Endodermal cell (in vitro differentiated cells): ENCODE measurements around a stretch of chr22.

GRCh38 chr22:42602682-42603332, 11.9 kb downstream of the POLDIP3 start:
- PRO-cap = no peak

DNA sequence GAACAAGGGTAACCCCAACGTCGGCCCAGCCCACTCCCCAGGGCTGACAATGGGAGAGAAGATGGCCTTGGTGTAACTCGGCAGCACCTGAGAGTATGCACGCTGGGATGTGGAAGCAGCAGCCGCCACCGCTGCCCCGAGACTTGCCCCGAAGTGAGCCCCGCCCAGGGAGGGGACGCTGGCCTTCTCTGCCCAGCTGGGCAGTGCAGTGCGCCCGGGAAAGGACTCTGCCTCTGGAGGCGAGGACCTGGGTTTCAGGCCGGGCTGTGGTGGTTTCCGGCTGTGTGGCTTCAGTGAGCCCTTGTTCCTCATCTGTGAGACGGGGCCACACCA, 8.6 kb upstream of the POLDIP3 start:
- PRO-cap = no peak

- PRO-cap = no peak
Observed at GRCh38 chr22:42644255-42644983, 4.0 kb upstream of the ATP5MGL start.

DNA sequence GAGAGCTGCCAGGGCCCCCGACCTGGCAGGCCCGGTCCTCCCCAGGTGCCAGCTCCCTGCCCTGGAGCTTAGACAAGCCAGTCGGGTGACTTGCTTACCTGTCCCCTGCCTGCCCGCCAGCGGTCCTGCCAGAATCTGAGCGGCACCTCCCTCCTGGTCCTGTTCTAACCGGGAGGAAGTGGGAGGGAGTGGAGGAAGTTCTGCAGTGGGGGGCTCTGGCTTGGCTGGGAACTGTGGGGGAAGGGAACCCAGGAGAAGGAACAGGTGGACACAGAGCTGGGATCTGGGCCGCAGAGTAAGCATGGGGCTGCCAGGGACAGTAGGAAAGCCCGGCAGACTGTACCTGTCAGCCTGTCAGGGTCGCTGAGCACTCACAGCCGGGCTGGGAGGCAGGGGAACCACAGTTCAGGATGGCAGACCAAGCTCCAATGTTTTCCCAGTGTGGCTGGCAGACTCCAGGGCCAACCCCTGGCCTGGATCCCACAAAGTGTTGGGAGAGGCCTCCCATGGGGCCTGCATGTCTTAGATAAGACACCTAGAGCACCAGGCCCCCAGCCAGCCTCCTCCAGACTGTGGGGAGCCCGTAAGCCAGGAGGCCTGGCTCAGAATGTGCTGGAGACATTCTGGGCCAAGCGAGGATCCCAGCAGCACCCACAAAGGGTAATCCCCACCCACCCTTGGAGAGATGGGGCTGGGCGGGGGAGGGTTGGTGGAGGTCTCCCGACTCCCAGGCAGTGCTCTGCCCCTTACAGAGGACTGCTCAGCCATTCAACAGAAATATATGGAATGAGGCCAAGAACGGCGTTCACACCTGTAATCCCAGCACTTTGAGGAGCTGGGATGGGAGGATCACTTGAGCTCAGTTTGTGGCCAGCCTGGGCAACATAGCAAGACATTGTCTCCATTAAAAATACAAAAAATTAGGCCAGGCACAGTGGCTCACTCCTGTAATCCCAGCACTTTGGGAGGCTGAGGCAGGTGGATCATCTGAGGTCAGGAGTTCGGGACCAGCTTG, 2.3 kb downstream of the CYB5R3 start:
- PRO-cap = no peak

DNA sequence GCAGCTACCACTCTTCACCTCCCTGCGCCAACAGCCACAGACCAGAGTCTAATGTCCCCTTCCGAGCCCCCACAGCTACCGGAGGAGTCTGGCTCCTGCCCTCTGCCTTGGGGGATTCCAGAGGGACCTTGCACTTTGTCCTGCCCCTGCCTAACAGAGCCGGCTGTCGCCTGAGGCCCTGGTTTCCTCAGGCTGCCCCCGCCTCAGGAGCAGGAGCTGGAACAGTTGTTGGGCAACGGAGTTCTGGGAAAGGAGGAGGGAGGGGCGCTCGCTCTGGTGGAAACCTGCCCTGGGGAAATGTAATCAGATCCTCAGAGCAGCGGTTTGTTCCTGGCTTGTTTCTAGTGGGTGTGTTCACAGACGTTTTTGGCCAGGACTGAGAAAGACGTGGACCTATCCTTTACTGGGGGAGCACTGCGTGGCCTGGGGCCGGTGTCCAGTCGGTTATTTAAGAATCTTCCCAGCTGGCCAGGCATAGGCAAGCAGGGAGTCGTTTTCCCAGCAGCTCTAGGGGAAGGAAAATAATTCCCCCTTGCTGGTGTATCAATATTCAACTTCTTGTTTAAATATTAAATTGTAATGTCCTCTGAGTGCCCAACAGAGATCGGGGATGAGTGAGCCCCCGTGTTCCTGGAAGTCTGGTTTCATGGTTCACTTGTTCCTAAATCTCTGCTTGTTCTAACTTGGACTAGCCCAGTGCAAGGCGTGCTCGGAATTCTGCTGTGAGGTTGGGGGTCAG, 32.2 kb downstream of the A4GALT start:
- PRO-cap = unidirectional peak, plus-strand start at position 357 of the sequence

- PRO-cap = no peak
Observed at GRCh38 chr22:42691933-42693139, 28.3 kb downstream of the A4GALT start.

- PRO-cap = no peak
Observed at GRCh38 chr22:42721122-42721405, 394 bp upstream of the A4GALT start.

GRCh38 chr22:42753014-42753213, 32.2 kb upstream of the A4GALT start:
- PRO-cap = no peak

DNA sequence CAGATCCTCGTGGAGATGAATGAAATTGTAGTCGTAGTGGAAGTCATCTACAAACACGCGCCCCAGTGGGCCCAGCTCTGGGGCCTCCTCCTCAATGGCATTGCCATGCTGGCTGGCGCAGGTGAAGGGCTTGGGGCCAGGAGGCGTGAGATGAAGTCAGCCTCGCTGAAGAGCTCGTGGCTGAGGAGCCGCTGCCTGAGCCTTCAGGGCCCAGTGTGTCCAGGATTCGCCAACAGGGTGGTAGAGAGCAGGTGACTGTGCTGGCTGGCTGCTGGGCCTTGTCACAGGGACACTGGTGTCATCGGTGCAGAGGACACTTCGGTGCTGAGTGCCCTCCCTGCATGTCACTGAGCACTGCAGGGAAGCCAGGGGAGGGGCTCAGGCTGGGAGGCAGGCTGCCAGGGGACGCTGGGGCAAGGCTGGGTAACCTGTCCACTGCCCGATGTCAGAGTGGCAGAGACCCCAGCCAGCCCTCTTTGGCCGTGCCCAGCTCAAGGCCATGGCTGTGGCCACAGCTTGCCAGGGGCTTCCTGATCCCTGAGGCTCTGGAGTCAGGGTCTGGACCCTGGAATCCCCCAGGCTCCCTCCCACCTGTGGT, 64.1 kb downstream of the ARFGAP3 start:
- PRO-cap = no peak

DNA sequence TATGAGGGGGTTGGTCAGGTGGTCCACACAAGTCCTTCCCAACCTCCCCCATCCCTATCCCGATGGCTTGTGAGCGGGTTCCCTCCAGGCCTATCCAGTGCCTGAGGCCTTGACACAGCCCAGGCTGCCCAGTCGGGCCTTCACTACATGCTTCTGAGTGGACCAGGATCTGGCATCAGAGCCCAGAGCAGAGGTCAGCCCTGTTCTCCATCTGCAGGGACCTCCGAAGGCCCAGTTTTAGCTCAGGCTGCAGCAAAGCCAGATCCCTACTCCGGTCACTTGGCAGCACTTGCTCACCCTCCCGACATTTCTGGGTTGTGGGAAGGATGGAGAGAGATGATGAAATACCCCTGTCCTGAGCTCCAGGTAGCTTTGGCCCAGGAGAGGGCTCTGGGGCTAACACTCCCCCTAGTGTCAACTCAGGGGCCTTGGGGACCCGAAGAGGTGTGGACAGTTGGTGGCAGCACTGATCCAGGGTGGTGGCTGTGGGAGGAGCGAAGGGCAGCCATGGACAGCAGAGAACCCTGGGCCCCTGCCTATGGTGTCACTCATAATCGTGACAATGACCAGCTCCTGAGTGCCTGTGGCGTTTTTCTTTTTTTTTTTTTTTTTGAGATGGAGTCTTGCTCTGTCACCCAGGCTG, 10.5 kb upstream of the ARFGAP3 start:
- PRO-cap = unidirectional peak, minus-strand start at position 319 of the sequence

DNA sequence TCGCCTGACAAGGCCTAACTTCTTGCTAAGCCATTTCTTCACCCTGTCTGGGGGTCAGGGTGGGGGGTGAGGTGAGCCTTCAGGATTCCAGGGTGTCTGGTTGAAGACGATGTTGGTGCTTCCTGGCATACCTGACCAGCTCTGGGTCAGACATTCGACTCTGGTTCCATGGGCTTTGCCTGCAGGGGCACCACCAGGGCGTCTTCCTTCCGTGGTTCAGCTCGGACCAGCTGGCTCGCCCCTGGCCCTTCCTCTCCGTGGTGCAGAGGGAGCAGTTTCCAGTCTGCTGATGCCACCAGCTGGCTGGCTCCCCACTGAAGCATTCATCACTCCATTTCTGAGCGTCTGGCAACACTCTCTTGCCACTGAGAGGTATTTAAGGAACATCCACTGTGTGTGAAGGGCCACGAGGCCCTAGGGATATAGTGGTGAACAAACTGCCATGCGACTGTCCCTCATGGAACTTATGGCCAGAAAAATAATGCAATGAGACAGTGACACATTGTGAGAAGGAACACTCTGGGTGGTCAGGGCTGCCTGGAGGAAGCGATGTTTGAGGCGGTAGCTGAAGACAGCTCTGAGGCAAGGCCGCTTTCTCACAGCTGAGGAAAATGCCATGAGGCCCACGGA, 44.7 kb upstream of the ARFGAP3 start:
- PRO-cap = no peak

- PRO-cap = no peak
Observed at GRCh38 chr22:42932176-42932456, 75.0 kb upstream of the ARFGAP3 start.

- PRO-cap = no peak
Observed at GRCh38 chr22:42939984-42940880, 74.7 kb downstream of the PACSIN2 start.

DNA sequence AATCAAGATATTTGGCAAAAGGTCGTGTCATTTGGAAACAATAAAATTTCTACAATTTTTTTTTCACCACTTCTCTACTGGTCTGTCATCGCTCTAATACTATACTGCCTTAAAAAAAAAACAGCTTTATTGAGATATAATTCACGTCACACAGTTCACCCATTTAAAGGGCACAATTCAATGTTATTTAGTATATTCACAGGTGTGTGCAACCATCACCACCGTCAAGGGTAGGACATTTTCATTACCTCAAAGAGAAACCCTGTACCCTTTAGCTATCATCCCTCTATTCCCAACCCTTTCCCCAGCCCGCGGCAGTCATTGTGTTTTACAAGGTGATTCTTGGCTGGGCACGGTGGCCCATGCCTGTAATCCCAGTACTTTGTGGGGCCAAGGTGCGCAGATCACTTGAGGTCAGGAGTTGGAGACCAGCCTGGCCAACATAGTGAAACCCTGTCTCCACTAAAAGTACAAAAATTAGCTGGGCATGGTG, 51.1 kb downstream of the PACSIN2 start:
- PRO-cap = no peak

DNA sequence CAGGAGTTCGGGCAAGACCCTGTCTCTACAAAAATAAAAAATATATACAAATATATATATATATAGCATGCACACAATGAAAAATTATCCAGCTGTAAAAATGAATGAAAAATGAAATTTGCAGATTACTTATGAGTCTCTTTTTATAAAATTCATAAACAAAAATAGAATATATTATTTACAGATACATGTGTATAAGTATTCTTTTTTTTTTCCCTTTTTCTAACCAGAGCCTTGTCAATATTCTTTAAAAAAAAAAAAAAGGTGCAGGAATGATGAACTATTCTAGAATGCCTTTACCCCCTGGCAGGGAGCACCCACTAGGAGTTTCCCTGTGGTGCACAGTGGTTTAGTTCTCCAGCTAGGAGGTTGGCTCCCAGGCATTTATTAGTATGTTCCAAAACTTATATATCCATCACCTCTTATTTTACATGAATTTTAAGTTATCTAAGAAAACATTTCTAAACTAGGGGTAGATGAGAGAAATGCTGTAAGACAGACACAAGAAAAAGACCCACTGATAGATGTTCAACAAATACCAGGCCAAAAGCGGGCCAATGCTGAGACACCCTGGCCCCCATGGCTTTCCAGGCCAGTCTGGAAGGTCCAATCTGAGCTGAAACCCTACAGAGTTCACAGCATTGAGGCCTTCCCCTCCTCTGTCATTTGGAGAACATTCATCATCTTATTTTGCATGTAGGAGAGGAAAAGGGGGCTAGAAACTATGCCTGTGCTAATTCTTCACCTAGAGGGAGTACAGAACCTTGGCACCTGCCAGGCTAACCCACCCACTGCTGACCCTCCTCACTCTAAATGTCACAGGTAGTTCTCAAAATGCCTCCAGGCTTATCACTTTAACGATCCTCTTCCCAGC, 39.3 kb downstream of the PACSIN2 start:
- PRO-cap = no peak

GRCh38 chr22:42993750-42994471, 21.0 kb downstream of the PACSIN2 start:
- PRO-cap = no peak

DNA sequence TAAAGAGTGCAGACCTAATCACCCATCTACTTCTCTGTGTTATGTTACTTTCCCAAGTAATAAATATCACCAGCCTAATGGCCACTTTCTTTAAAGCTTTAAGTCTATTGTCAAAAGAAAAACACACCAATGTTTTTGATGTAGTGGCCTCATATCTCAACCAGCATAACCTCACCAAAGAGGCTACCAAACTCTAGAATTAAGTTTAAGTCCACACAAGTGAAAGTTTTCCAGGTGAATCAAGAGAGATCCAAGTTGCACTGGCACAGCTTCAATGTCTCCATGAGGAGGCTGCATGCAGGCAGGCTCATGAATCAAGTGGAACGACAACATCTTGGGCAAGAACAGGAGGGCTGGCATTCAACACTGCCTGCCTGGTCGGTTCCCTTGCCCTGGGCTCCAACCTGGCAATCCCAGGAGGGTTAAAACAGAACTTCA, 1.7 kb downstream of the PACSIN2 start:
- PRO-cap = no peak

GRCh38 chr22:43013667-43014006, 1.3 kb downstream of the PACSIN2 start:
- PRO-cap = no peak

DNA sequence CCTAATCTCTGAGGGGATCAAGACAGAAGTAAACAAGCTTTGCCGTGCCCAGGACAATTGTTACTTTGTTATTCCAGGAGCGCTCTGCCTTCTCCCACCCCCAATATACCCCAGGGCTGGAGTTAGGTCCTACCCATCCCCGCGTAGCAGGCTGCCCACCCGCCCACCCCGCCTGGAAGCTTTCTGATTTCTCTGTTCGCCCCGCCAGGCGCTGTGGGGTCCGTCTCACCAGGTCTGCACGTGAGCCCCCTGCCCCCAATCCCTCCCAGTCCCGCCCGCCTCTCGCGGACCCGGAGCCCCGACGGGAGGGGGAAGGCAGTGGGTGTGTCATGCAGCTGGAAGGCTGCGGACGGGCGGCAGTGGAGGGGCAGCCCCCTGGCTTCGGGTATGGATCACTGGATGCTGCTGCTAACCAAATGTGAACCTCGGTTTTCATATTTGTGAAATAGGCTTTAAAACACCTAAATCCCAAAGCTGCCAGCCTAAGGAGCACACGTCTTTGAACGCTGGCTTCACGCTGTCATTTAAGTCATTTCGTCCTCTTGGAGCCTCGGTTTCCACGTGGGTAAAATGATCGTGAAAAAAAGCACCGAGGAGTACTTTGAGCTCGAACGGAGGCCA, 634 bp upstream of the BIK start:
- PRO-cap = unidirectional peak, plus-strand start at position 359 of the sequence

DNA sequence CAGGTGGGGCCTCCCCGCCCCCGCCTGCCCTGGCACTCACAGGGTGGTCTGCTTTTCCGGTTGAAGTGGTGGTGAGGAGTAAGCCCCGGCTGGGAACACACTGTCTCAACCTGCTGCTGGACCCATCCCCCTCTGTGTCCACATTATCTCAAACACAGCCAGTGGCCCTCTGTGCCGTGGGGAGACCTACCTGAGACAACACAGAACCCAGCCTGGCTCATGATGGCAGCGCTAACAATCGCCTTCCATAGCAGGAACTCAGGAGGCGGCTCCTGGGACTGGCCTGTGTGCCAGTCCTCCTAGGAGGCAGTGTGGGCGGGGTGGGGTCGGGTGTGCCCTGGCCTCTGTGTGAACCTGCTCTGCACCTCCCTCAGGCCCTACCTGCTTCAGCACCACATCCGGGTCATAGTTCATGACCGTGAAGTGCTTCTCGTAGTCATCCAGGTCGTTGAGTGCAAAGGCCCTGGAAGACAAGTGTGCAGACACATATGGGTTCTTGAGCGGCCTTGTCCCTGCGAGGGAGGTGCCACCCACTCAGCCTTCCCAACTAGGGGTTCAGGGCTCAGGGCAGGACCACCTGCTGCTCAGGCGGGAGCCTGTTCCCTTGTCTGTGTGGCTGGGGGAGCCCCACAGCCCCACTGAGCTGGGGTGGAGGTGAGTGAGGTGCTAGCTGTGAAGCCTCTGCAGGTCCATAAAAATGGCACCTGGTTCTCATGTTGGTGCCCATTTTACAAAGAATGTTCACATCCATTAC, 15.3 kb downstream of the TTLL12 start:
- PRO-cap = no peak